Measurements from ENCODE around the gene MAFB.

DNA sequence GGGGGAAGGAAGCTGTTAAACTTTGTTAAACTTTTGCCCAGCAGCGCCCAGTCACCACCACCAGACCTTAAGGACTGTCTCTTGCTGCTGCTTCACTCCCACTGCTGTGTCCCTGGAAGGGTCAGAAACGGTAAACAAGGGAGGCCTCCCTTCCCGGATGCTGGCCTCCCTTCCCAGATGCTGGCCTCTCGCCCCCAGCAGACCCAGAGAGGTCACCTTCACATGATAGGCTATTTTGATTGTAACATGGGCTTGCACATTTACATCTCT, 61.8 kb downstream of the RPRD1B start:
- PRO-cap: no peak

GRCh38 chr20:38134281-38135391, 30.4 kb downstream of the TGM2 start:
- PRO-cap: no peak

DNA sequence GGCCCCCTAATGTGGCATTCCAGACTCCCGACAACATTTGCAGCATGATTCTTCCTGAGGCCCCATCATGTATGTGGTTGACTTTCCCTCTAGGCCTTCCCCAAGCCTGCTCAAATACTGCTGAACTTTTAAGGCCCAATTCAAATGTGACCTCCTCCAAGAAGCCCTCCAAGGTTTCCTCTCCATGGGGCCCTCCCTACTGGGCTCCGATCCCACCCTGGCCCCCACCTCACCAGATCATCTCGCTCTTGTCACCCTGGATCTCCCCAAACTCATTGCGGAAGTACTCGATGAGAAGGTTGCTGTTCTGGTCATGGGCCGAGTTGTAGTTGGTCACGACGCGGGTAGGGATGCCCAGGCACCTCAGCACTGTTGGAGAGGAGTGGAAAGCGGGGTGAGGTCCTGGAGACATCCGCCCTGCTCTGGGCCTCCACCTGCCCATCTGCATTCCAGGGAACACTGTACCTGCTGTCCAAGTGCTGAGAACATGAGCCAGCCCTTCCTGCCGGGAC, 23.2 kb downstream of the TGM2 start:
- PRO-cap: no peak

DNA sequence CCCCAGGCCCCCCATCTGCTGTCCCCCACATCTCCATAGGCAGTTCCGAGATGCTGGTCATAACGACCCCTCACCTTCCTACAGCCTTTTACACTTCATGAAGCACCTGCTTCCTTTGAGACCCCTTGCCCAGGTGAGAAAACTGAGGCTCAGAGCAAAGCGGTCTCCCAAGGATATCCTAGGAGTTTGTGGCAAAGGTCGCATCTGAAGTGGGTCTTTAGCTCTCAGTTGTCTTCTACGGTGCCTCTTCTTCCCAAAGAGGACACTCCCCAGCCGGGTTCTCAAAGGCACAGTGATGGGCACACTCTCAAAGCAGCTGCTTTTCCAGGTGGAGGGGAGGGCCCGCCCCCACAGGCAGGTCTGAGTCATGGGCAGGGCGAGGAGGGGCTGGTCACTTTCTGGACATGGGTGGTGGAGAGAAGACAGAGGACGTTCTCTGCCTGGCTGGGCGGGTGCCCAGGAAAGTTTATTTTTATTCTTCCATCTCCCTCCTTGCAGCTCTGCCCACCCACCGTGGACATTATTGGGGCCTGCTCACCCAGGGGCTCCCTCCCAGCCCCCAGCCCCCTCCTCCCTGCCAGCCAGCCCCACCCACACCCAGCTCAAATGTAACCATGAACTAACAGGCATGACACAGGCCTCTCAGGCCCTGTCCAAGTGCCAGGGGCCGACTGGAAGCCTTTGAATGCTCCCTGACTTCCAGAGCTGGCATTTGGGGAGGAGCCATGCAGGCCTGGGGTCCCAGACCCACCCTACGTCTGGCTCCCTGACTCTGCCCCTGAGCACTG, 8.2 kb downstream of the TGM2 start:
- PRO-cap: no peak

DNA sequence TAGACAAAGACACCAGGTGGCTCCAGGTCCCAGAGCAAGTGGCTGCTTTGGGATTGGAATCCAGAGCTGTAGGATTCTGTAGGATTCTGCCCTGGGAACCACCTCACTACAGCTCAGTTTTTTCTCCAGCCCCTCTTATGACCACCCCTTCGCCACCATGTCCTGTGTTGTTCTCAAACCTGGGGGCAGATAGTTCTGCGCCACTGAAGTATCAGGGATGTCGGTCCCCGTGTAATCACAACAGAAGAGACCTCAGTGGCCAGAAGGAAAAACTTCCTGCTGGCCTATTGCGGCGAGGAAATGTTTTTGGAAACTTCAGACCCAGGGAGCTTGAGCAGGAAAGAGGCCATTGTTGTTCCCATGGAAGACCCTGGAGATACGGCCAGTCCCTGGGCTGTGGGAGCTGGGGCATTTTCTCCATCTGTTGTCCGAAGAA, 1.6 kb downstream of the TGM2 start:
- PRO-cap: no peak

- PRO-cap: no peak
These were observed 13.6 kb downstream of the KIAA1755 start for GRCh38 chr20:38246834-38247503.

- PRO-cap: no peak
These were observed 1.3 kb downstream of the LBP start for GRCh38 chr20:38347650-38347917.

DNA sequence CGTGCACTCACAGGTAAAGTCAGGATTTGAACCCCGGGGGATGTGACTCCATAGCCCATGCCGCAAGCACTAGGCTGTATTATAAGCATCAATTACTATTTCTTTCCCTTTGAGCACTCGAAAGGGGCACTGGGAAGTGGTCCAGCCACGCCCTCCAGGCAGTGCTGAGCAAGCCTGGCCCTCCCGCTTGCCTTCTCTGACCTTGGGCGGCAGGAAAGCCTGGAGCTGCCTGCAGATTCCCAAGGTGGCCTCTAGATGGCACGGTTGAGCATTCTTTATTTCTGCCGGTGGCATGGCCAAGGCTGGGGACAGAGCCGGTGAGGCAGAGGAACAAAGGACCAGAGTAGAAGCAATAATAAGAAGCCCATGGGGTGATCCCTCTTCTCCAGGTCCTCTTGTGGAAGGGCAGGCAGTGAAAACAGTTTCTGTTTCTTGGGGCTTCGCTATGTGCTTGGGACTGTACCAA, 52.6 kb downstream of the ADIG start:
- PRO-cap: unidirectional peak, plus-strand start at position 309 of the sequence

- PRO-cap: no peak
These were observed 19.1 kb downstream of the ACTR5 start for GRCh38 chr20:38767260-38767824.

DNA sequence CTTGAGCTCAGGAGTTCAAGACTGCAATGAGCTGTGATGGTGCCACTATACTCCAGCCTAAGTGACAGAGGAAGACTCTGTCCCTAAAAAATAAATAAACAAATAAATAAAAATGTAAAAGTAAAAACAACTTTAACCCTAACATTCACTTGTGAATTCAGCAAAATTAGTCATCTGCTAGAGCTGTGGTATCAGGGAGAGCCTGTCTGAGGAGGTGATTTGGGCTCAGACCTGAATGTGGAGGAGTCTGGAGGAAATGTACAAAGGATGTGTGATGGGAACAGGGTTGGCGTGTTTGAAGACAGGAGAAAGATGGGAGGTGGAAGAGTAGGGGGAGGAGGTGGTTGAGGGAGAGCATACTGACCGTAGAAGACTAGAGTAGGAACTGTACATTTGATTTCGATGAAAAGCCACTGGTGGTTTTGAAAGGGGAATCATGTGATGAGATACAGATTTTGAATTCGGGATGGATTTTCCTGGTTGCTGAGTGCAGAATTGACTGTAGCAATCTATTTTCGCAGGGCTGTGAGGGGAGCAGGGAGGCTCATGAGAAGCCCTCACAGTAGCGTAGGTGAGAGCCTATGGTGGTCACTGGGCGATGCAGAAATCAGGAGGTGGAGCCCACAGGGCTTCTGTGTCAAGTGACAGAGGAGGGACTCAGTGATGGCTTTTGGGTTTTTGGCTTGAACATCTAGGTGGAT, 40.0 kb downstream of the PPP1R16B start:
- PRO-cap: no peak

DNA sequence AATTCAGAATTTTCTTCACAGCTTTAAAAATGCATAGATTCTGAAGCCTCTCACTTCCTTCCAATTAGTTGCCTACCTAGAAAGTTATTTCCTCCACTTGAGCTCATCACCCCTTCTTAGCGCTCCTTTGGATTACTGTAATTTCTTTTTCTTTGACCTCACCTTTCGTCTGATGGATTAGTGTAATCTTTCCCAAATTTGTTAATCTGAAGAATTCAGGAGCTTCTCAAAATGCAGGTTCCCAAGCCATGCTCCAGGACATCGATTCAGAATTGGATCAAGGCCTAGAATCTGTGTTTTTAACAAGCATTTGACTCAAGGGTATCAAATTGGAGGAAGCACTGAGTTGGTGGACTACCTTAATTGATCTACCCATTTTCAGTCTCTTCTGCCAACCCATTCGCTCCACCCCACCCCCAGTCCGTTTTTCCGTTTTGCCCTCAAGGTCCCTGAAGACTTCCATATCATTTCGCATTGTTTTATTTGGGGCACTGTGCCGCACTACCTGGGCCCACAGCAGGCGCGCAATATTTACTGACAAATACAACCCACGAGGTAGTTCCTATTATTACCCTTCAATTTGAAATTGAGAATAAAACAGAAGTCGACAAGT, 731 bp upstream of the DHX35 start:
- PRO-cap: bidirectional peak, plus-strand start at position 468 of the sequence, minus-strand start at position 477 of the sequence

- PRO-cap: no peak
These were observed 24.6 kb downstream of the DHX35 start for GRCh38 chr20:38986767-38987072.

- PRO-cap: no peak
These were observed 182.5 kb downstream of the MAFB start for GRCh38 chr20:40506535-40507031.

- PRO-cap: no peak
These were observed 127.1 kb downstream of the MAFB start for GRCh38 chr20:40561838-40562495.

DNA sequence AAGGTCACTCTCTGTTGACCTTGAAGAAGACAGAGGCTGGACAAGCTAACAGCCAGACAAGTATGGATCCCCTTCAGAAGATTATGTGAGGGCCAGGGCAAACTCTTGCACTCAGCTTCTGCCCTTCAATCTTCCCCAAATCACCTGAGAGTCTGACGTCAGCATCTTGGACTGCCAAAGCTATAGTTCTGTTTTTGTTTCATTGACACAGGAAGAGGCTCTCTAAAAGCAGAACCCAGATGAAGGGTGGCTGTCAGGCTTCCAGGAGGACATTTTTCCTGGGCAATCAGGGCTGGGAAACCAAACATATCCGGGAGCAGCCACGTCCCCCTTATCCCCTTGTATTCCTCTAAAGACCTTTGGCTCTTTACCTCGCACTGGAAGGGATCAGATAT, 13.5 kb downstream of the MAFB start:
- PRO-cap: no peak

DNA sequence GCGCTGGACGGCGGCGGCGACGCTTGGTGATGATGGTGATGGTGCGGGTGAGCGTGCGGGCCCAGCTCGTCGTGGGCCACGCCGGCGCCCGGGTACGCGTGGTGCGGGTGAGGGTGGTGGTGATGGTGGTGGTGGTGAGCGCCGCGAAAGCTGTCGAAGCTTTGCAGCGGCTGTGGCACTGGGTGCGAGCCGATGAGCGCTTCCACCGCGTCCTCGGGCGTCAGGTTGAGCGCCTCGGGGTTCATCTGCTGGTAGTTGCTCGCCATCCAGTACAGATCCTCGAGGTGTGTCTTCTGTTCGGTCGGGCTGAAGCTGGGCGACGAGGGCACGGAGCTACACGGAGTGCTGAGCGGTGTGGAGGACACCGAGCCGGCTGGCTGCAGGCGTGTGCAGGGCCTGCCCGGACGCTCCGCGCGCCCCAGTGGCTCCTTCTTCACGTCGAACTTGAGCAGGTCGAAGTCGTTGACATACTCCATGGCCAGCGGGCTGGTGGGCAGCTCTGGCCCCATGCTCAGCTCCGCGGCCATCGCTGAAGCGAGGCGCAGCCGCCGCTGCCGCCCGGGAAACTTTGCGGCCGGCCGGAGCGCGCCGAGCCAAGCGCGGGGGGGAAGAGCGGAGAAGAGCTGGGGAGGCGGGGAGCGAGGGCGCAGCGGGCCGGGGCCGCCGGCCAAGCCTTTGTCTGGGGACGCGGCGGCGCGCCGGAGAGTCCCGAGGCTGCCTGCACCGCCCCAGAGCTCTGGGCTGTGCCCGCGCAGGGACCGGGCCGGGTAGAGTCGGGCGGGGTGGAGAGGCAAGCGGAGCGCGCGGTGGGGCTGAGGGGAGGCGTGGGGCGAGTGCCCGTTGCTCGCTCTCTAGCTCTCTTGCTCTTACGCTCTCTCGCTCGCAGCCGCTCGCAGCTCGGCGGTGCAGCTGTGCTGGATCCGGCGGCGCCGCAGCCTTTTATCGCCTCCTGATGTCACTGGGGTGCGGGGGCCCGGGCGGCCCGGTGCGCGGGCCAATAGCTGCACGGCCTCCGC, at the start of gene MAFB:
Gene MAFB, minus strand, starts transcription at position 913 of the 1,016 bp plus-strand sequence.
- PRO-cap: bidirectional peak, plus-strand start outside the sequence, minus-strand start at position 913 of the sequence

DNA sequence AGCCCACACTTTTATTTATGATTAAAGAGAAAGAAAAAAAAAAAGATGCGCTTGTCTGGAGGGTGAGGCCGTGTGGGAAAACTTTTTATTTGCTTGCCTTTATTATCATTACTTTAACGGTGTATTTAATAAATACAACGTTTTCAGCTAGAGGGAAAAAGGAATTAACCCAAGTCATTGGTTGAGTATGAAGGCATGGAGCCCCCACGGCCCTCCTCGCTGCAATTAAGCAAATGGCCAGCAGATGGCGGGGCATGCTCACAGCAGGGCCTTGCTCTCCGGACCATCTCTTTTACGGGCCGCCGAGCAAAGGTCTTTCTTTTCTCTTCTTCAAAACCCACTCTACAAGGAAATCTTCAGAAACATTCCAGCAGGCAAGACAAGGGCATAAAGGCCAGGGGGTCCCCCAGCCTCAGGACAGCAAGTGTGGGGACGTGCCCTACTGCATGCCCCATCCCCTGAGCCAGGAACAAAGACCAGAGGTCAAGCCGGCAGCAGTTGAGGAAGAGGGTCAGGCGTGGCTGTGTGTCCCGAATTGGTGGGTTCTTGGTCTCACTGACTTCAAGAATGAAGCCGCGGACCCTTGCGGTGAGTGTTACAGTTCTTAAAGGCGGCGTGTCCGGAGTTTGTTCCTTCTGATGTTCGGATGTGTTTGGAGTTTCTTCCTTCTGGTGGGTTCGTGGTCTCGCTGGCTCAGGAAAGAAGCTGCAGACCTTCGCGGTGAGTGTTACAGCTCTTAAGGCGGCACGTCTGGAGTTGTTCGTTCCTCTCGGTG, 59.8 kb upstream of the TOP1 start:
- PRO-cap: unidirectional peak, plus-strand start at position 359 of the sequence

DNA sequence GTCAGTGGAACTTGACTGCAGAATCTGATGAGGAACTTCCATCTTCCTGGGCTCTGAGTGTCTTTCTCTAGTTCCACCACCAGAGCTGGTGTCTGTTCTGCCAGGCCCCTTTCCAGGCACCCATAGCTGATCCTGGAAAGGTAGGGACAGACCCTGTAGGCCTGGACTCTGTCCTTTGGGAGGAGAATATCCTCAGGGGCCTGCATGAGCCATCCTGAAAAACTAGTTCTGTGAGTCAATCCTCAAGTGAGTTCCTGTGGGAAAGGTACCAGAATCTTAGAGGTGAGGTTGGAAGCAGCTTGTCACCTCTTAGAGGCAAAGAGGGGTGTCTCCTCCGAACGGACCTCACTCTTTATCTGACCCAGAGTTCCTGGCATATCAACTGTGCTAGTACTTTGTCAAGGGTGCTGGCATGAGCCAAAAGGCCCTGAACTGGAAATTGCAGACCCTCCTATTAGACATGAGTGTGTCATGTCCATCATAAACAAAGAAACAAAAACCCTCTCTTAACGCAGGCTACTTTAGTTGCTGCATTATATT, 10.9 kb upstream of the TOP1 start:
- PRO-cap: no peak

DNA sequence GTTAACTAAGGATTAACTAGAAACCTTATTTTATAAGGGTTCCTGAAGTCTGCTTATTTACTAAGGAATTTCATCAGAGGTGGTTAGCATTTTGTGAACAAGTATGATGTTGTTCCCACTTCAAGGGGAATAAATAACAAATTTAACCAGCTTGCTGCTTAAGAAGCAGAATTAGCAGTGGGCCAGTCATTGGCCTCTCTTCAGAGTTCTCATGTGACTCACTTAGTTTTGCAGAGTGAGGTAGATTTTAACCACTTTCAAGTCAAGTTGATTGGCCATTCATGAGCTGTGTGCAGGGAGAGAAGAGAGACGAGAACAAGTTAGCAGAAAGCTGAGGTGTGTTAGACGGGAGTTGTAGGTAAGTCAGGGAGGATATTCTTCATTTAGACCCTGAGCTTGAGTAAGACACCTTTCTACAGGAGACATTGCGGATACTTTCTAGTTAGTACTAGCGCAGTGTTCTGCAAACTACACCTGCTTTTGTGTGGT, 18.1 kb downstream of the TOP1 start:
- PRO-cap: no peak

DNA sequence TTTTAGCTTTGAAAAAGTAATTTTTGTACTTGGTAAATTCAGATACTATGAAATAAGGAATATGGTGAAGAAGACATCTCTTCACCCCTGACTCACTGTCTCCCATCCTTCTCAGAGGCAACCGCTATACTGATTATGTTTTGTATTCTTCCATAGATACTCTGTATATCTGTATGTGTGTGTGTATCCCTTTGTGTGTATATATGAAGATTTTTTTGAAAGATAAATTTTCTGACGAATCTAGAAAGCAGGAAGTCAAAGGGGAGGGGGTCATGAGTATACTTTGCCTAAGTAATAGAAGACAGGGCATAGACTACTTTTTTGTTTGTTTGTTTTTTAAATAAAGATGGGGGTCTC, 48.1 kb downstream of the TOP1 start:
- PRO-cap: no peak

Data from H9 (cell line).